AG09319 (cell line): Measurements from ENCODE around the gene ERCC4.

DNA sequence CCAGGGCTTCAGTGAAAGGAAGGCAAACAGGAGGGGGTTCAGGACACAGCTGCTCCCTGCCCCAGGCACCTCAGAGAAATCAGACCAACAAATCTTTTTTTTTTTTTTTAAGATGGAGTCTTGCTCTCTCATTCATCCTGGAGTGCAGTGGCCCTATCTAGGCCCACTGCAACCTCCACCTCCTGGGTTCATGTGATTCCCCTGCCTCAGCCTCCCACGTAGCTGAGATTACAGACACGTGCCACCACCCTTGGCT, 31.8 kb downstream of the ENSG00000188897 start:
- RRBS, result no CpG with 5 or more reads among the region's 2 CpGs

- RRBS, result no CpG with 5 or more reads among the region's 14 CpGs
Observed at GRCh38 chr16:11506741-11507400, 20.2 kb downstream of the ENSG00000188897 start.

DNA sequence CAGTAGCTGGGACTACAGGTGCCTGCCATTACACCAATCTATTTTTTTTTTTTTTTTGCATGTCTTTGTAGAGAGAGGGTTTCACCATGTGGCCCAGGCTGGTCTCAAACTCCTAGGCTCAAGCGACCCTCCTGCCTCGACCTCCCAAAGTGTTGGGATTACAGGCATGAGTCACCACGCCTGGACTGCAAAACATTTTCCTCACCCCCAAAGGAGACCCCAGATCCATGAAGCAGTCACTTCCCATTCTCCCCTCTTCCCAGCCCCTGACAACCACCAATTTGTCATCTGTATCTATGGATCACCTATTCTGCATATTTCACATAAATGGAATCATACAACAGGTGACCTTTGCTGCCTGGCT, 13.8 kb upstream of the ENSG00000188897 start:
- RRBS, result no CpG with 5 or more reads among the region's 3 CpGs

DNA sequence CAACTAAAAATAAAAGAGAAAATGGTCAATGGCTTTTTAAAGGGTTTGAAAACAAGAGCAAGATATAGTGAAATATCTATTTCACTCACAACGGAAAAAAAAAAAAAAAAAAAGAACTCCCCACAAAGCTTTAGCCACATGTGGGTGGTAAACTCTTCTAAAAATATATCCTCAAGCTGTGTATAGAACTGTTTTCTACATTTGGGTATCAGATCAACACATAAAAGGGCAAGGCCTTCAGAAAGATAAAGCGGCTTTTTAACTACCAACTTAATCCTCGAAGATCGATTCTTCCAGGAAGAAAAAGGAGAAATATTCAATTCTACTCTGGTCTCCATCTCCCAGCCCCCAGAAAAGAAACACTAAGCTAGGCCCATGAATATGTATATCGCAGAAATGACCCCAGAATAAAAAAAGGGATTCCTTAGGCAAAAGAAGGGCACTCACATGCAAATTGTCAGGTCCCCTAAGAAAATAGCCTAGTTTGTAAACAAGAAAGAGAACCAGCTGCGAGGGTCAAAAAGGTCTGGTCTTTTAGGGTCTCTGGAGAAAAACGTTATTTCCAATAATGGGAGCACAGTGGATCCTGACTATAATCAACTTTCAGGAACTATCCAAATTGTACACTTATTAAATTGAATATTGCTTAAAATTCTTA, 4.4 kb downstream of the LITAF start:
- RRBS, result no CpG with 5 or more reads among the region's 7 CpGs

GRCh38 chr16:11596681-11597649, 10.2 kb upstream of the LITAF start:
- RRBS, result no CpG with 5 or more reads among the region's 9 CpGs

DNA sequence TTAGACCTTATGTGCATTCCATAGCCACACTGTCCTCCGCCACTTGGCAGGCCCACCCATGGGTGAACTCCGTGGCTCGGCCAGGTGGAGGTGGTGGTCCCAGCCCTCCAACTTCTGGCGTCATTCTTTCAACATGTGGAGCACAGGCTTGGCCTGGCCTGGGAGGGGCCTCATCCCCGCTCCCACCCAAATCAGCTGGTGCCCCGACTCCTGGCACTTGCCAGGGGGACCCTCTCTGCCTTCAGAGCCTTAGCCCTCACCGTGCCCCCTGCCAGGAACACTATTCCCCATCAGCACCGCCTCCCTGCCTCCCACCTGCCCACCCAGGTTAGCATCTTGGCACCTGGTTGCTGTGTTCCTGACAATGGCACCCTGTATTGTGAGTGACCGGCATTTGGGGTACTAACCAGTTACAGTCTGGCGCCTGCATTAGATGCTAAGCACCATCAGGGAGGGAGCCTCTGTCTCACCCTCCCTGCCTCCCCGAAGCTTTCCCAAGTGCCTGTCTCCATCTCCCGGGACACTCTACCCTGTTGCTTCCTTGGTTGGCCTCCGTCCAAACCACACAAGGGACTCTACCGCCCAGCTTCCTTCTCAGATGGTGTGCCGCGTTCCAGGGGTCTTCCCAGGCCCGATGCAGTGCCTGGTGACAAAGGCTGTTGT, 6.4 kb downstream of the SNN start:
- RRBS, result no CpG with 5 or more reads among the region's 17 CpGs

GRCh38 chr16:11743470-11744090, 923 bp upstream of the TXNDC11 start:
- RRBS, result no CpG with 5 or more reads among the region's 13 CpGs

DNA sequence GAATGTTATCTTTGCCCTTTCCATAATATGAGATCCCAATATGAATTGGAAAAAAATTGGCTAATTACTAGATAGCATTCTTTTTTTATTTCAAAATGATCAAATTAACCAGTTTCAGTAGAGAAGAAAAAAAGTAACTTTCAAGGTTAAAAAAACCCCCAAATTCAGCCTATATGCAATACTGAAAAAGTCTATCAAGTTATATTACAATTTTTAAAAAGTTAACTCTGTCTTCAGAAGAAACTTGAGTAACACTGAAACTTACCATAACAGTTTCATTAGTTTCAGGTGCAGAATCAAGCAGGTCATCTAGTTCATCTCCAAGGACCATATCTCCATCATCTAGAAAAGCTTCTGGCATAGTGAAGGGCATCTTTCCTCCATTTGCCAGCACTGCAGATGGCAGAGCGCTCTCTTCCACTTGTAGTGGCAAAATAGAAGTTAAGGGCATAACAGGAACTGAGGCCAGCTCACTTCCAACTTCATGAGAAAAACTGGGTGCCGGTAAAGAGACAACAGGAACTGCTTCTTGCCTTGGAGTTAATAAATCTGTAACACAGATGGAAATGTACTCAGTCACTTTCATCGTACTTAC, 23.0 kb downstream of the ZC3H7A start:
- RRBS, result no CpG with 5 or more reads among the region's 3 CpGs

- RRBS, result no CpG with 5 or more reads among the region's 8 CpGs
Observed at GRCh38 chr16:11792288-11793382, 4.4 kb downstream of the ZC3H7A start.

DNA sequence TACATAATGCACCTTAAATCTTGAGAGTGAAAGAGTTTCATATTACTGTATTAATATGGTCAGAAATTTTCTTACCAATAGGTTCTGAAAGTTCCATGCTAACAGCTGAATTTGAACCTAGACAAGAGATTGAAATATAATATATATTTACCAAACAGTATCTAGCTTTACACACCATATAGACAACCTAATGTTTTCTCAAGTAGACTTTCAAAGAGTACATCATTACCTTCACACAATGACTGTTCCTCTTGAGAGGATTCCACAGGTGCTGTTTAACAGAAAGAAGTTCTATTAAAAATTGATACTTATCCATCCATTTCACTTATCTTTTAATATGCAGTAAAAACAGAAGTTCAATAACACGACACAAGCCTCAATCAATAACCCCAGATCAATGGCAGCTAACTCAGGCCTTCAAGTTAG, 18.0 kb downstream of the GSPT1 start:
- RRBS, result no CpG with 5 or more reads among the region's 1 CpG

- RRBS, result no CpG with 5 or more reads among the region's 6 CpGs
Observed at GRCh38 chr16:12041535-12041921, 65.0 kb downstream of the SNX29 start.

DNA sequence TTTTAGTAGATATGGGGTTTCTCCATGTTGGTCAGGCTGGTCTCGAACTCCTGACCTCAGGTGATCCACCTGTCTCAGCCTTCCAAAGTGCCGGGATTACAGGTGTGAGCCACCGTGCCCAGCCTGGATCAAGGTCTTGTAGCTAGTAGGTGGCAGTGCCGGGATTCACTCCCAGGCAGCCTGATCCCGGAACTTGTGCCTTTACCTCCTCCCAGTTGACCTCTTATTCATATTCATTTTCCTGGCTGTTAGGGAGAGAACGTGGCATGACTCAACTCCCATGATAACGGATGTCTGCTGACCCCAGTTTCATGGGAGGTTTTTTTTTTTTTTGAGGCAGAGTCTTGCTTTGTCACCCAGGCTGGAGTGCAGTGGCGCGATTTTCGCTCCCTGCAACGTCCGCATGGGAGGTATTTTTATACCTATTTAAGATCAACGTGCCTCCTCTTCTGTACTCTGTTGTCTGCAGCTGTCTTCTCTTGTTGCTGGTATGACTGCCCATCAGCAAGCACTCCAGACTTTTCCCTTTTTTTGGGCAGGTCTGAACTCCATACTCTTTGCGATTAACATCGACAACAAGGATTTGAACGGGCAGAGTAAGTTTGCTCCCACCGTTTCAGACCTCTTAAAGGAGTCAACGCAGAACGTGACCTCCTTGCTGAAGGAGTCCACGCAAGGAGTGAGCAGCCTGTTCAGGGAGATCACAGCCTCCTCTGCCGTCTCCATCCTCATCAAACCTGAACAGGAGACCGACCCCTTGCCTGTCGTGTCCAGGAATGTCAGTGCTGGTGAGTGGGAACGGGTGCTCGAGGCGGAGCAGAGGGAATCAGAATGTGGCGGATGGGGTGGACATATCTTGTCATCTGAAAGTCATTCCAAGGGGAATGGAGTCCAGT, 71.5 kb downstream of the SNX29 start:
- RRBS, result 98% methylated on average over 1 of the region's 27 CpGs

- RRBS, result no CpG with 5 or more reads among the region's 3 CpGs
Observed at GRCh38 chr16:12255972-12256426, 279.5 kb downstream of the SNX29 start.

DNA sequence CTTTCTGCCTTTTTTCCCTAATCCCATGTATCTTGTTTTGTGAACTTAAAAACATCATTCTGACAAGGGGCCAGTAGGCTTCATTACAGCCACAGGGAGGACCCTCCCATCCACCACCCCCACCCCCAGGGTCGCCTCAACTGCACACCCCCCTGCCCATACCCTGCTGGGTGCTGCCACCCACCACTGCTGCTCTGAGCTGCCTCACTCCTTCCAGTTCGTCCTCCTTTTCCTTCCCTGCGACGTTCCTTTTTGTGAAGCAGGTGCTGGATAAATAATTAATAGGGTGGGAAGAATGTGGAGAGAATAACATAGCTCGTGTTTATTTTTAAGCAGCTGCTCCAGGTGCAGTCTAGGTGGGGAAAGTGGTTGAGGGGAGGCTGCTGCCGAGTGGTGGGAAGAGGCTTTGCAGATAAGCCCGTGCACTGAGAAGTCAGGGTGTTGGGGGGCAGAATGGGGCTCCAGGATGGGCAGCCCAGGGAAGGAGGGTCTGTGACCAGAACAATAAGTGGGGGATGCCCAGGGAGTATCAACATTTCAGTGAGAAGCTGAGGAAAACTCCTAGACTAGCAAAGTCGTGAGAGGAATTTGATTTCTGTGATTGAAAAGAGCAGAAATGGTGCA, 300.6 kb downstream of the CPPED1 start:
- RRBS, result no CpG with 5 or more reads among the region's 8 CpGs

- RRBS, result 1% methylated on average over 3 of the region's 66 CpGs
Observed at GRCh38 chr16:13919489-13920551, at the start of gene ERCC4. Gene ERCC4 (plus strand): TSS chr16:13920154.

- RRBS, result no CpG with 5 or more reads among the region's 1 CpG
Observed at GRCh38 chr16:13995310-13995623, 75.3 kb downstream of the ERCC4 start.

DNA sequence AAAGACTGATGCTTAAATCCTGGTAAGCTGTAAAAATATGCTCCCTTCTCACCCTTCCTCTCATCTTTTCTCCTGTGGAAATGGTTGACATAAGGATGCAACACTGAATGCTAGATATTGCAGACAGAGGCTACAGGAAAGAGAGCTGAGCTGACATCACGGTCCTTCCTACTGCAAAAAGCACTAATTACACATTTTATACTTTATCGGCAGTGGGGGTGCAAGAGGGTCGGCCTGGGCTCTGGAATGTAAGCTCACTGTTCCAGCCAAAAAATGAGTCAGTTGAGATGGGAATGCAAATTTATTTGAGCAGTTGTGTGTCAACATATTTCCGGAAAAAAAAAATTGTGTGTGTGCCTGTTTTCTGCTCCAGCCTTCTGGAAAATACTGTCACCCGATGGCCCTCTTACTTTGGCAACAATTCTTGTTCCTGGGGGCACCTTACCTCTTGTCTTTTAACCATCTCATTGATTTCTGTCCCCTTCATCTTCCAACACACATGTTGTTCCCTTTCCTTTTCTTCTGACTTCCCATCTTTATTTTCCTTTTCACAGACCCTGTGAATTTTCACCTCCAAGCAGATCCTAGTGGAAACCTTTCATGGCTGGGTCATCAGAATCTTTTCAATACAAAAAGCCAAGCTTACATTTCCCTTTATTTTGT, 14.1 kb upstream of the MRTFB start:
- RRBS, result no CpG with 5 or more reads among the region's 5 CpGs

DNA sequence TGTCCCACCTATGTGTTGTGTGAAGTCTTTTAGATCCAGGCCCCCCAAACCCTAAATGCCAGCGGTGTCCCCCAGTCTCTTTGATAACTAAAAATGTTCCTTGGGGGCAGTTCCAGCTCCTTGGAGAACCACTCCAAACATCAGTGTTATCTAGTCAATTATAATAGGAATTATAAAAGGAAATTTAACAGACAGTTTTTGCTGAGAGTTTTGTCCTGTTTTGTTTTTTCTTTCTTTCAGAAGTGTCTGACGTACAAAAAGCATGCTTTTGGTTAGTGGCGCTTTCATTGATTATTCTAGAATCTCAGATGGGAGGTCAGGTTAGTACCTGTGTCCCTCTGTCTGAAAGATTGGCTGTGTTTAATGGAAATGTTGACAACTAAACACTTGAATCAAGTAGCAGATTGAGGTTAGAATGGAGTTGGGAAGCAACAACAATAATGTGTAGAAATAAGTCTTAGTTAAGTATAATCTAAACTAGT, 2.2 kb downstream of the MRTFB start:
- RRBS, result no CpG with 5 or more reads among the region's 3 CpGs

DNA sequence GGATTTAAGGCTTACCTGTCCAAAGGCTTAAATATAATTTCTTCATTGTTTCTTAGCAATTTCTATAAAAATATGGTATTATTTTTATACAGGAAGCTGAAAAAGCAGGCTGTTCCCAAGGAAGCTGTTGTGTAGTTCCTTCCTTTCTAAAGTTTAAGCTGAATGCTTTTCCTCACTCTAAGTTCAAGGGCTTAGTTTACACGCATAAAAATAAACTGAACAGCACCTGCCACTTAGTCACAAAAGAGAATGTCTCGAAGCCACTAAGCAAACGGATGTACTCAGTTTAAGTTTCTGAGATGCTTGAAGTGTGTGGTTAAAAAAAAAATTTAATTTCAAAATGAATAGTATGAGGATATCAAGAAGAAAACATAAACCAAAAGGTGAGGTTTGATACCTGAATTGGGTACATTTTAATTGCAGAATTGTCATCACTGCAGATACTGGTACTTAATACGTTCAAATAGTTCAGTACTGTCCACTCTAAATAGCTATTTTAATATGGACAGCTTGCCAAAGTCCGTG, 38.0 kb downstream of the MRTFB start:
- RRBS, result no CpG with 5 or more reads among the region's 5 CpGs

- RRBS, result no CpG with 5 or more reads among the region's 7 CpGs
Observed at GRCh38 chr16:14203280-14203799, 132.2 kb downstream of the MRTFB start.